ENCODE data around the genes EEFSEC, DNAJB8 and ISY1.

GRCh38 chr3:127911367-127912051, 3.5 kb upstream of the KBTBD12 start:
- PRO-cap = unidirectional peak, plus-strand start at chr3:127911704

- PRO-cap = bidirectional peak, plus-strand start at chr3:128052964, minus-strand start at chr3:128052997
These were observed 510 bp downstream of the SEC61A1 start for GRCh38 chr3:128052803-128053091.

DNA sequence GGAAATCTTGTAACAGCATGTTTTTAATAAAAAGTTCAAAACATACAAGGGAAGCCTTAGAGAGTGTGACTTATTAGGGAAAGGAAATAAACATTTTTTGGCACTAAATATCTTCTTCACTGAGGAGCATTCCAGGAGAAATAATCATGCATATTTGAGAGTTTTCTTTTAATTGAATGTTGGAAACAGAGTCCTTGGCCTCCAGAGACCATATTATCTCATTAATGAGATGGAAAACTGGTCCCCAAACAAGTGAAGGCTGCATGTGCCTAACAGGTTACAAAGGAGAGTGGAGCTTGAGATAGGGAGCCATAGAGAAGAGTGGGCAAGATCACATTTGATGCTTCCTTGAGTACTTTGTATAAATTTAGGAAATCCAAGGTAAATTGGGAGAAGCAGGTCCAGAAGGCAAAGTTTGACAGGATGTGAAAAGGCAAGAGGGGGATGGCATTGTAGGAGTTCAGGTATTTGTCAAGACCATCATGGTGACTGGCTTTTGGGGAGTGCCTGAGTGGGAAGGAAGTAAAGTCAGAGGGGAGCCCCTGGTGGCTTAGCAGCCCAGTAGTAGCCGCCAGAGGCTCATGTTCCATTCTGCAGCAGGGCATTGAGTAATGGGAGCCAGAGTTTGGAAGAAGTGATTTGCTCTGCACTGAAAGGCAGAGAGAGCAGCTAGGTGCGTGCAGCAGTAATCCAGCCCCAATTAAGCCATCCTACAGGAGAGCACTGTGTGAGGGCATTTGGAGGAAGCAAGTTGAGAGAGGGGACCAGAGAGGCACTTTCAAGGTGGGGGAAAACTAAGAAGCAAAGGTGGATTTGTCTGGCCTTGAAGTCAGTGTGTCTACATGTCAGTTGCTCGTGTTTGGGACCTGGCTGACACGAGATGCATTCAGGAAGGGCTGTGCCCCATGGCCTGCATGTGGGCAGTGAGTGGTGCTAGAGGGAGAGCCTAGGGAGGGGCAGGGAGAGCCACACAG, 9.4 kb downstream of the SEC61A1 start:
- PRO-cap = no peak

DNA sequence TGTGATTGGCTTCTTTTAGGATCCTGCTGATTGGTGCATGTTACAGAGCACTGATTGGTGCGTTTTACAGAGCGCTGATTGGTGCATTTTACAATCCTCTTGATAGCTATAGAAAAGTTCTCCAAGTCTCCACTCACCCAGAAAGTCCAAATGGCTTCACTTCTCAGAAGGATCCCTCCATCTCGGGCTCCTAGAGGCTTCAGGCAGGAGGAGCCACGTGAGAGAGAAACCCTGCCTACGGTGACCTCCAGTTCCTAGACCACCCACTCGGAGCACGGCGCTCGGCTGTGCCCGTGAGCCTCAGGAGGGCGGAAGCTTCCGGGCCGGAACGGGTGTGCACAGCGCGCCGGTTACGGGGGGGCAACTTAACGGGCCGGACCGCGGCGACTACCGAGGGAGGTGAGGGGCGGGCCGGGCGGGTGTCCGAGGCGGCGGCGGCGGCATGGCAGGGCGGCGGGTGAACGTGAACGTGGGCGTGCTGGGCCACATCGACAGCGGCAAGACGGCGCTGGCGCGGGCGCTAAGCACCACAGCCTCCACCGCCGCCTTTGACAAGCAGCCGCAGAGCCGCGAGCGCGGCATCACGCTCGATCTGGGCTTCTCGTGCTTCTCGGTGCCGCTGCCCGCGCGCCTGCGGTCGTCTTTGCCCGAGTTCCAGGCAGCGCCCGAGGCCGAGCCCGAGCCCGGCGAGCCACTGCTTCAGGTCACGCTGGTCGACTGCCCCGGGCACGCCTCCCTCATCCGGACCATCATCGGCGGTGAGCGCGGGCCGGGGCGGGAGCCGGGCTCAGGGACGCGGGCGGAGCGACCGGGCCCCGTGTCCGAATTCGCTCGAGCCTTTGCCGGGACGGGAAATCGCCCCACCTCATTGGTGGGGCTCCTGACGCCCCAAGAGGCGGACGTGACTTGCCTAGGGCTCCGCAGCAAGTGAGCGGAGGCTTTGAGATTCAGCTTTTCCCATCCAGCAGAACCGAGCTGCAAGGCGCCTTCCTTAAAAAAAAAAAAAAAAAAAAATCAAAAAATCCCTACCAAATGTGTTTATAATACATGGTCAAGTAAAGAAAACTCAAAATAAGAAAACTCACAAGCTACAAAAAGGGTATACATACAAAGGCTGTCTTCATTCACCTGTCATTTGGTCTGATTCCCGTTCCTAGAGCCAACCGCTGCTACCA, at the start of gene EEFSEC:
Gene EEFSEC (plus strand): TSS at position 416 of the 1,175 bp plus-strand sequence.
- PRO-cap = unidirectional peak, plus-strand start at position 140 of the sequence; bidirectional peak, plus-strand start at position 422 of the sequence, minus-strand start at position 289 of the sequence; bidirectional peak, plus-strand start at position 790 of the sequence, minus-strand start at position 719 of the sequence

- PRO-cap = no peak
These were observed 54.7 kb downstream of the EEFSEC start for GRCh38 chr3:128207962-128208432.

GRCh38 chr3:128278867-128279437, 125.7 kb downstream of the EEFSEC start:
- PRO-cap = no peak

DNA sequence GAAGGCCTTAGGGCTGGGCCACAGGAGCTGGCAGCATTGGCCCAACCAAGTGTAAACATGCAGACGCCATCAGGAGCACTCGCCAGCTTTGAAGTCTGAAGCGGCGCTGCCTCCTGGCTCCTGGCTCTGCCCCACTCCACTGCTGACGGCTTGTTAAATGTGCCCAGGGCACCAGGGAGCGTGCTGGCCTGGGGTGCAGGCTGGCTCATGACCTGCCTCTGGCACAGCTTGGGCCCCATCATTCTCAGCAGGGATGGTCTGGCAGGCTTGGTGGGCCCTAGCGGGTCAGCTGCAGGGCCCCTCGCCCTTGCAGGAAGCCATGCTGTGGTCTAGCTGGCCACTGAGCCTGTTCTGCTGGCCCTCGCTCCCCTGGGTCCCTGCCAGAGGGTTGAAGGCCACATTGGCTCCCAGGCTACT, 116.6 kb downstream of the DNAJB8 start:
- PRO-cap = no peak

GRCh38 chr3:128415163-128415680, 51.5 kb downstream of the DNAJB8 start:
- PRO-cap = no peak

DNA sequence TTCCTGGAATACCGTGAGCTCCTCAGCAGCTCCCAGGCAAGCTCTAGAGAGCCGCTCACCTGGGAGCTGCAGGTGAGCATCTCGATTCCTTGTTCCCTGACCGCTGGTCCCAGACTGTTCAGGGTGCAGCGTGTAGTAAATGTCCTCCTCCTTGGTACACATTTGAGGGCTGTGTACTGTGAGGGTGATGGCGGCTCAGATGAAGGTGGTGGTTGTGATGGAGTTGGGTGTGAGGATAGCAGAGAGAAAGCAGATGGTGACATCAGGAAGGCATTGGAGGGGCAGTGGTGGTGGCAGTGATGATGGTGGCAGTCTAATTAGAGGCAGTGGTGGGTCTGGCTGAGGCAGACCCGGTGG, at the start of gene DNAJB8:
Gene DNAJB8 (minus strand): TSS at position 56 of the 357 bp plus-strand sequence.
- PRO-cap = no peak

DNA sequence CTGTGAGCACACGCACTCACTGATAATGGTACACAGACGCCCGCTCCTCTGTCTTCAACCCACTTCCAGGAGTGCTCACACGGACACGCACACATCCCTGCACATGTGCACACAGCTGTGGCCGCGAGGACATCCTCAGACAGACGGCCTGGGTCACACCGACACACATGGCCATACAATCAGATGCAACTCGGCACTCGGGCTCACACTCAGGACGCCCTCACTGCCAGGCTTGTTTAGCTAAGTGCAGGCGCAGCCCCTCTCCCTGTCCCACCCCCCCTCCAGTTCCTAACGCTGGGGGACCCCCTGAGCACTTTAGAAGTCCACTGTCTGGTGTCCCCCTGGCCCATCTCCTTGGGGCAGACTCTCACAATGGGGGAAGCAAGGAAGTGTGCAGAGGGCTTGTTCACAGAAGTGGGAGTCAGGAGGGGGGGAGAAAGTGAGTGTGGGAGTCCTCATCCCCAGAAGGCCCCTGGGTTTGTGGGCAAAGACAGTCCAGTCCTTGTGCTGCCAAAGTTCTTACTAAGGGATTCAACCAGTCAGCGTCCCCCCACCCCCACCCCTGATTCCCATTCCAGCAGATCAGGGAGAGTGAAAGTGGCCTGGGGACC, 613 bp upstream of the GATA2 start:
- PRO-cap = no peak

GRCh38 chr3:128554125-128554568, 61.1 kb upstream of the GATA2 start:
- PRO-cap = no peak

DNA sequence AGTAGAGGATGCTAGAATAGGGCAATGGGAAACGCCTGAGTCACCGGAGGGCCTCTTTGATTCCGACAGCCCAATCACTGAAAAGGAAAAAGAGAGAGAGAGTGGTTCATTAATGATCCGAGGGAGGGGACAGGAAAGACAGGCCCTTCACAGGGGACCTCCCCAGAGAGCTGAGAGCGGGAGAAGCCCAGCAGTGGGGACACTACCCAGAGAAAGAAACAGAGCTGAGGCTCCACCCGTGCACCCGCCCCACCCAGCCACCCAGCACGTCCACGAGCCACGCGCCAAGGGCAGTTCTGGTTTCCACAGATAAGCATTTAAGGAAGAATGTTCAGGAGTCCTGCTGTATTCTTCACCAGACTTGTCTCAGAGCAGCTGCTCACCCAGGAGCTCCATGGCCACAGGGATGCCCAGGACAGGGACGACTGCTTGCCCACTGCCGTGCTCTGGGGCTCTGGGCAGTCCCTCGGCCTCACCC, 76.8 kb downstream of the RPN1 start:
- PRO-cap = bidirectional peak, plus-strand start at position 162 of the sequence, minus-strand start outside the sequence

GRCh38 chr3:128608024-128608745, 42.4 kb downstream of the RPN1 start:
- PRO-cap = unidirectional peak, minus-strand start at chr3:128608488

- PRO-cap = unidirectional peak, plus-strand start at chr3:128698336; bidirectional peak, plus-strand start at chr3:128698766, minus-strand start at chr3:128698758
These were observed 27.6 kb upstream of the RAB7A start for GRCh38 chr3:128698018-128699091.

DNA sequence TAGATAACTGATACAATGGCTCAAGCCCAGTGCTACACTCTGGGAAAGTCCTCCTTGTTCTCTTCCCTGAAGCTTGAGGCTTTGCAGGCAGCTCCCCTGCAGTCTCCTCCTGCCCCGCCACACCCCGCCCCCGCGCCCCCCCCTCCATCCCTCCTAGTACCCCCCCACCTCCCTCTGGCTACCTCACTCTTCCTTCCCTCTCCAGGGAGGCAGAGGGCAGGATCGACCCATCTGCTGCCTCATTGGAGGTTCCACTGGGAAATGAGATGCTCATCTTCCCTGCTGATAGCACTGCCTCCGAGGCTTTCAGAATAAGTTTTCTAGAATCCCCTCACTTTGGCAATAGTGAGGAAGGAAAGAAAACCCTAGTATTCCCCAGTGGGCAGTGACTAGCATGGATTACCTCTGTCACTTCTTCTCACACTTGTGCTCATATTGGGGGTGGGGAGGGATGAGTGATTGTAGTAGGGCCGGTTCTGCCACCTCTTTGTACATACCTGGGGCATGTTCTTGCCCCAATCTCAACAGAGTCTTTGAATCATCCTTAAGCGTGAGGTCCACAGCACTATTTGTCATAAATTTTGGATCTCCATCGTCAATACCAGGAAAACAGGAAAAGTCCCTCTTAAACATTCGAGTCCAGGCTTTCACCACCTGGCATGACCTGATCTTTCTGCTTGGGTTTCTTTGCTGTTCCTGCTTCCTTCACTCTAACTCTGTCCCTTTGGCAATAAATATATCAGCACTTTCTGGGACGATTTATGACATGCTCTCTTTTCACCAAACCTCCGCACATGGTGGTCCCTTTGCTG, 16.2 kb upstream of the RAB7A start:
- PRO-cap = no peak

GRCh38 chr3:128884389-128884877, 5.0 kb downstream of the ACAD9 start:
- PRO-cap = no peak

DNA sequence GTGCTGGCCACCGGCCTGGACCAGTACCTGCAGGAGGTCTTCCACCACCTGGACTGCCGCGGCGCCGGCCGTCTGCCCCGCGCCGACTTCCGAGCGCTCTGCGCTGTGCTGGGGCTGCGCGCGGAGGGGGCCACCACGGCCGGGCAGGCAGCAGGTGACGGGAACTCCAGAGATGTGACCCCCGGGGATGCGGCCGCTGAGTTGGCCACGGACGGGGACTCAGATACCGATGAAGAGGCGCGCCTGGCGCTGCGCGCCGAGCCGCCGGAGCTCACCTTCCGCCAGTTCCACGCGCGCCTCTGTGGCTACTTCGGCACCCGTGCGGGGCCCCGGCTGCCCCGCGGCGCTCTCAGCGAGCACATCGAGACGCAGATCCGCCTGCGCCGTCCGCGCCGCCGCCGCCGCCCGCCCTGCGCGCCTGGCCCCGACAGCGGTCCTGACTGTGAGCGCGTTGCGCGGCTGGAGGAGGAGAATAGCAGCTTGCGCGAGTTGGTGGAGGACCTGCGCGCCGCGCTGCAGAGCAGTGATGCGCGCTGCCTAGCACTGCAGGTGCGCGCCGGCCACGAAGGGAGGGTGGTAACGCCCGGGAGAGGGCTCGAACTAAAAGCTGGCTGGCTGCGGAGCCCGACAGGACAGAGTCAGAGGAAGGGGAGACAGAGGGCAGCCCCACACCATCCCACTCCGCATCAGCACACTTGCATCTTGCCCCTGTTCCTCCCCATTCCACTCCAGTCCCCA, 841 bp downstream of the EFCC1 start:
- PRO-cap = unidirectional peak, minus-strand start at position 100 of the sequence

DNA sequence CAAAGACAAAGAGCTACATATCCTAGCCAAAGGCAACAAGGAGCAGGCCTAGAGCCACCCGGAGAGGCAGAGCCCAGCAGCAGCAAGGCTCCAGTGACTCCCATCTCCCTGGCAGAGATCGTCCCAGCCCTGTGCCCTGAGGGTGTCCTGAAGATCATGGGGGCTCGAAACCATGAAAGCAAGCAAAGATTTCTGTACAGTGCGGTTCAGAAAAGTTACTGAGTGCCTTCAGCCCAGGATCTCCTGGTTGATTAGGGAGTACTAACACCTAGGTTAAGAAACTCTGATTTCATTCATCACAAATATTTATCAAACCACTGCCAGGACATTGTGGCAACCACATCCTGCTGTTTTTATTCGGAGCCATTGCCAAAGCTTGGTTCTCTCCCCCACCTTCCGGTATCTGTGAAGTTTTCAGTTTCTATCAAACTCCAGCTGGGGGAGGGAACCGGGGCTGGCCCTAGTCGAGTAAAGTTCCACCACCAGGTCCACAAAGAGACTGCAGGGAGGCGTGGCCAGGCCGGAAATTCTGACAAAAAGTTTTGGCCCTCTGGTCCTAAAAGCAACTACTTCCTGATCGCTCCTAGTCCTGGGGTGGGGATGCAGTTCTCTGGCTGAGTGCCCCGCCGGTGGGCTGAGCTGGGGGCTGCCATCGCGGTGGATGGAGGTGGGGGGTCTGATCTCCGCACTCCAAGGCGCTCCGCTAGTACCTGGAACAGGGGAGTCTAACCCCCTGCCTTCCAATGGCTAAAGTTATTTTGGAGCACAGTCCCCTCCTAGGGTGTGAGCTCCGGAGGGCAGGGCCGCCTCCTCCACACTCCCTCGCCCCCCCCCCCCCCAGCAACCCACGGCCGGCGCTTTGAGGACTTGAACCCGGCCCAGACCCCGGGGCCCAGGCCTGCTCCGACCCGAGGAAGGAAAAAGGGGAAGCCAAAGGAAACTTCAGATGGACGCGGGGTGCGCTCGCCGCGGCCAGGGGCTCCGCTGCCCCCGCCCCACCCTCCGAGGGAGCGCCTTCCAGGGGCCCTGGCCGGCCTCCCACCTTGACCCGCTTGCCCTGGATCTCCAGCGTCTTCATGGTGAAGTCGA, 1.0 kb downstream of the RAB43 start:
- PRO-cap = bidirectional peak, plus-strand start at position 587 of the sequence, minus-strand start at position 407 of the sequence; bidirectional peak, plus-strand start at position 949 of the sequence, minus-strand start at position 923 of the sequence

DNA sequence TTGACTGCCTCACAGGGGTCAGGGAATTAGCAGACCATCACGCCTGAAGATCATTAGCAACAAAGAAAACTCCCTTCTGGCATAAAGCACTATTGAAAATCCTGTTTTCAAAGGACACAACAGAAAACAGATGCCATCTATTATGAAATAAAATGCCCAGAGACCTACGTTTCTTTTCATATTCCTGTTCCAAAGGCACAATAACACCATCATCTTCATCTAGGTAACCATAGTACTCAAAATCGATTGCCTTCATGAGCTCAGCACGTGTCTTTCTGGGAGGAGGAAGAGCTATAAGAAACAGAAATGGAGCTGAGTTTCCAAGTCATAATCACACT, 13.0 kb upstream of the RAB43 start:
- PRO-cap = no peak

DNA sequence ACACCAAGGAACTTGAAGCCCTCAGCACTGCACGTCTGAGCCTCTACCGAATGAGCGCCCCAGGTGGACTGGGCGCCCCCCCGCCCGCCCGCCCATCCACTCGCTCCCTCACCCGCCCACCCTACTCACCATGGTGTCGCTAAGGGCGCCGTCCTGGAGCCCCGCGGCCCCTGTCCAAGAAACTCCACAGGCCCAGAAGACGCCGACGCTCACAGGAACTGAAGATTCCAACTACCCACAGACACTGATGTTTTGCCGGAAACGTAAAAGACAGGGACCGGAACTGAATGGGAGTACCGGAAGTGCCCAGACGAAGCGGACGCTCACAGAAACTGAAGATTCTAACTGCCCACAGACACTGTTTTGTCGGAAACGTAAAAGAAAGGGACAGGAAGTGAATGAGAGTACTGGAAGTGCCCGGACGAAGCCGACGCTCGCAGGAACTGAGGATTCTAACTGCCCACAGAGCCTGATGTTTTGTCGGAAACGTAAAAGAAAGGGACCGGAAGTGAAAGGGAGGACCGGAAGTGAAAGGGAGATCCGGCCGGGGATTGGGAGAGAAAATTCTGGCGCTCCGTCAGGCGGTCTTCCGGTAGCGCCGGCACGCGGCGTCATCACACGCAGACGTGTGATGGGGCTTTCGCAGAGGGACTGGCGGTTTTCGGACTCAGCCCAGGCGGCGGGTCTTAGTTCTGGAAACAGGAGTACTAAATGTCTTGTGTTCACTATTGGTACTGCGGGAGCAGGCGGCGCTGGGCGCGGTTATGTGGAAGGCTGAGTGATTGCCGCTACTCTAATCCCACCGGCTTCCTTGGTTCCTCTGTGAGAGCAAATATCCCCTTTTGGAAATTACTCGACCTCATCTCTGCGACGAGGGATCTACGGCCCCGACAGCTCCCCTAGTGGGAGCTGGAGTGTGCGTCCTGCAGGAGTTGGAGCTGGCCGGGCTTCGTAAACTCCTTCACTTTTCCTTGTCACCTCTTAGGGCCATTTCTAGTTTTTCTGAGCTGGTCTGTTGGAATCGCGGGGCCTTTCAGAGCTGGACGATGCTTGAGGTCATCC, at the start of gene ISY1:
Gene ISY1 (minus strand): TSS at position 220 of the 1,062 bp plus-strand sequence.
- PRO-cap = bidirectional peak, plus-strand start at position 621 of the sequence, minus-strand start at position 220 of the sequence; bidirectional peak, plus-strand start at position 912 of the sequence, minus-strand start at position 824 of the sequence